Measurements from ENCODE around the genes SCNN1B and NDUFAB1.

DNA sequence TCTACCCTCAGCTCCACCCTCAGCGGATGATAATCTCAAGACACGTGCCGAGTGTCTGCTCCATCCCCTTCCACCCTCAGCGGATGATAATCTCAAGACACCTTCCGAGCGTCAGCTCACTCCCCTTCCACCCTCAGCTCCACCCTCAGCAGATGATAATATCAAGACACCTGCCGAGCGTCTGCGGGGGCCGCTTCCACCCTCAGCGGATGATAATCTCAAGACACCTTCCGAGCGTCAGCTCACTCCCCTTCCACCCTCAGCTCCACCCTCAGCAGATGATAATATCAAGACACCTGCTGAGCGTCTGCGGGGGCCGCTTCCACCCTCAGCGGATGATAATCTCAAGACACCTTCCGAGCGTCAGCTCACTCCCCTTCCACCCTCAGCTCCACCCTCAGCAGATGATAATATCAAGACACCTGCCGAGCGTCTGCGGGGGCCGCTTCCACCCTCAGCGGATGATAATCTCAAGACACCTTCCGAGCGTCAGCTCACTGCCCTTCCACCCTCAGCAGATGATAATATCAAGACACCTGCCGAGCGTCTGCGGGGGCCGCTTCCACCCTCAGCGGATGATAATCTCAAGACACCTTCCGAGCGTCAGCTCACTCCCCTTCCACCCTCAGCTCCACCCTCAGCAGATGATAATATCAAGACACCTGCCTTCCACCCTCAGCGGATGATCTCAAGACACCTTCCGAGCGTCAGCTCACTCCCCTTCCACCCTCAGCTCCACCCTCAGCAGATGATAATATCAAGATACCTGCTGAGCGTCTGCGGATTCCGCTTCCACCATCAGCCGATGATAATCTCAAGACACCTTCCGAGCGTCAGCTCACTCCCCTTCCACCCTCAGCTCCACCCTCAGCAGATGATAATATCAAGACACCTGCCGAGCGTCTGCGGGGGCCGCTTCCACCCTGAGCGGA is 23.6 kb downstream of the NPIPB5 start:
- PRO-cap, result no peak

- PRO-cap, result no peak
These were observed 30.6 kb downstream of the USP31 start for GRCh38 chr16:23118331-23119278.

DNA sequence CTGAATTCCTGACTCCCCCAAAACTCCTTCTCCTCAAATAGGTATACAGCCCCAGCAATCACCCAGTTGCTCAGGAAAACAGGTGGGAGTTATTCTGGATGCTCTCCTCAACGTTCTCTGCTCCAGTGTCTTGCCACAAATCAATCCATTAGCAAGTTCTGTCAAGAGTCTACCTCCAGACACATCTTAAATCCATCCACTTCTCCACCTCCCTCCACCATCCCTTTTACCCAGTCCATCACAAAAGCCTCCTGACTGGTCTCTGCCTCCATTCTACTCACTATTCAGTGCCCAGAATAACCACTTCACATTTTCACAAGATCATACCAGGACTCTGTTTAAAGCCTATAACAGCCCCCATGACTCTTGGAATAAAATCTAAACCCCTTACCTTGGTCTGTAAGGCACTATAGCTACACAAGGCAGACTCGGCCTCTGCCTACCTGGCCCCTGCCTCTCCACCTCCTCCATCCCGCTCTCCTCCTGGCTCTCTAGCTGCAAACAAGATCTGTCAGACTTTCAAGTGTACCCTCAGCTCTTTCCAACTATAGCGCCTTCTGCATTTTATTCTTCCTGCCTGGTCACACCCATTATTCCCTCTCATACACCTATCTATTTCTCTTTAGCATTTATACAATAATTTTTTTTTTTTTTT is 8.4 kb downstream of the USP31 start:
- PRO-cap, result no peak

- PRO-cap, result no peak
These were observed 24.0 kb upstream of the SCNN1B start for GRCh38 chr16:23278085-23278488.

- PRO-cap, result no peak
These were observed at the start of gene SCNN1B for GRCh38 chr16:23302052-23303025. Gene SCNN1B, plus strand, starts transcription at chr16:23302302.

- PRO-cap, result no peak
These were observed 50.7 kb downstream of the SCNN1B start for GRCh38 chr16:23352698-23353266.

DNA sequence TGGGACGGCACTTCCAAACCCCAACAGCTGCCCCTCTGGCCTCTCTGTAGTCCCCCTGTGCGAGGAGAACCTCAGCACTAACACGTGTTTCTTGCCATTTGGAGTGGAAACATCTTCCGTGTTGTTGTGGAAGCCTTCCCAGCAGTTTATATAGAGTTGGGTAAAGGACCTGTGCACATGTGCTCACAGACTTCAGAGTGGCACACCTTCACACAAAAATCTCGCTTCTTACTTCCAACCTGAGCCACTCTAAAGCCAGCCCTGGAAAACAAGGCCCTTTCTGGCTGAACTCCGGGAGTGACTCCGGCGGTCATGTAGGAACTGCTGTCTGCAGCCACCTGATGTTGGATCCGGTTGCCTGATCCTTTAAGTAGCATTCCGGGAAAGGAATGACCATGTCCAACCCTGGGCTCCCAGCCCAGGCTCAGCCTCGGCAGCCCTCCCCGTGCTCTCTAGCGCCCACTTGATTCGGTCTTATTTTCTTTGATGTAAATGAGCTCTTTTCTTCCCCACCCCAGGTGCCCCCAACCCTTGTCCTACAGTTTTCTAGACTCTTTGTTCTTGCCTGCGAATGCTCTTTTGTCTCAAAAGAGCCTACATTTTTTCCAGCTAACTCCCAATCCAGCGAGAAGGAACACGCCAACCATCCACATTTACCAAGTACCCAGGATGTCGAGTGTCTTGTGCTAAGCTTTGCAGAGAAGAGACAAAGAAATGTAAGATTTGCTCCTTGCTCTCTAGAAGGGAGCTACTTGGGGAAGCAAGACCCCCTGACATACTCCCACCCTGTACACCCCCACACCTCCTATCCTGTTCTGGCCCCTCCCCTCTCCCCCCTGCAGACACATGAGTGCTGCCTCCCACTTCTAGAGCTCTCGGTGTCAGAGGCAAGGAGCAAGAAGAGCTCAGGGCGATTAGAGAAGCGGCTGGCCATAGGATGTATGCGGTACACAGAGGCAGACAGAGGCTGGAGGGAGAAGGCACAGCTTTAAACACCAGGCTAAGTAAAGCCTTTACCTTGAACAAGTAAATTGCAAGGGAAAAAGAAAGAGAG is 53.9 kb downstream of the COG7 start:
- PRO-cap, result no peak

DNA sequence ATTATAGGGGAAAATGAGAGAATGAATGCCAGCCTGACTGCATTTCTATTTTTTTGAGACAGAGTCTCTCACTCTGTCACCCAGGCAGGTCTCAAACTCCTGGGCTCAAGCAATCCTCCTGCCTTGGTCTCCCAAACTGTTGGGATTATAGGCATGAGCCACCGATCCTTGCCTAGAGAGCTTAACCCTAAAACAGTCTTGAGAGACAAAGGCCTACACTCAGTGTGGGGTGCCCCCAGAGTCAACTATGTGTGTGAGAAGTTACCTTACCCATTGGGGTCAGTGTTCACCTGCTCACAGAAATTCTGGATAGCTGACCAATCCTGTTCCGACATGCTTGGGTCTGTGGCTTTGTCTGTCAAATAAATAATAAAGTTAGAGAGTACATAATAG is 14.9 kb downstream of the GGA2 start:
- PRO-cap, result no peak

GRCh38 chr16:23505972-23507380 is 3.8 kb downstream of the GGA2 start:
- PRO-cap, result no peak

DNA sequence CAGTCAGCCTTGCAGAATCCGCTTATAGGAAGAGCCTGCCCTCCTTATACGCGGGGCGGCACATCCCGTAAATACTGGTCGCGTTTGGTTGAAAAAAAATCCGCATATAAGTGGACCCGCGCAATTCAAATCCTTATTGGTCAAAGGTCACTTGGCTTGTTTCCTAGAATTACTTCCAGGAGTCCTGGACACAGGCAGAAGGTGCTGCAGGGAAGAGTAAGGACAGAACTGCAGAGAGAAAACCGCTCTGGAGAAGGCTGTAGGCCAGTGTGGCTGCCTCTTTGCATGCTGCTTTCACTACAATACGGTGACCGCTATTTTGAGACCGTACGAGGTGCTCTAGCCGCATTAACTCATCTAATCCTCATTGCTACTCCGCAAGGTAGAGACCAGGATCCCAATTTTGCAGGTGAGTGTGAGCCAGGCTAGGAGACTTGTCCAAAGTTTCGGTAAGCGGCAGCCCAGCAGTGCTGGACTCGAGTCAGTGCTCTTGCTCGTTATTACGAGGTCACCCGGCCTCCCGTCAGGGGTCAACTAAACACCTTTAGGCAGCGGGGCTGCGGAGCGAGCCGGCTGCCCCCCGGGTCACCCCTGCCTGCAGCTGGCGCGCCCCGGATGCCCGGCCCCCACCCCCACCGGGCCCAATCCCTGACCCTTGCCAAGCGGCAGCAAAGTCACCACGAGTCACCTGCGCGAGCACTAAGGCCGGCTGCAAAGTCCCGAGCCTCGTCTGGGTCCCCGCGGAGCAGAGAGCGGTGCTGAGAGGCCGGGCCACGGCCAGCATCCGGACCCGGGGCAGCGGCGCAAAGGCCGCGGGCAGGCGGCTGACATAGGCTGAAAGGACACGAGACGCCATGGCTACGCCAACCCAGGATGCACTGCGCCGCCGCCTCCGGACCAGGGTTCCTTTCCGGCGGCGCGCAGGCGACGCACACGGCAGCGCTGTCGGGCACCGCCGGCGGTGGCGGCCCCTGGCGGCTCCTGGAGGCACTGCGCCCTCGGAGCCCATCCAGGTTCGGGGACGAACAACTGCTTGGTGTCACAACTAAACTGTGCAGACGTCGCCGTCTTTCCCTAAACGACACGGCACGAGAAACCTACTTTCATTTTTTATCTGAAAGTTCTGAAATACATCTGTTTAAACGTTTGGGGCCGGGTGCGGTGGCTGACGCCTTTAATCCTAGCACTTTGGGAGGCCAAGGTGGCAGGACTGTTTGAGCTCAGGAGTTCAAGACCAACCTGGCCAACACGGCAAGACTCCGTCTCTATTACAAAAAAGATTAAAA is at the start of gene NDUFAB1:
TSS of gene NDUFAB1 (minus strand) at position 882 of the 1,286 bp plus-strand sequence.
- PRO-cap, result unidirectional peak, minus-strand start at position 856 of the sequence

GRCh38 chr16:23634929-23635530 is 6.1 kb downstream of the PALB2 start:
- PRO-cap, result no peak

- PRO-cap, result no peak
These were observed 10.4 kb downstream of the PLK1 start for GRCh38 chr16:23689076-23689595.

DNA sequence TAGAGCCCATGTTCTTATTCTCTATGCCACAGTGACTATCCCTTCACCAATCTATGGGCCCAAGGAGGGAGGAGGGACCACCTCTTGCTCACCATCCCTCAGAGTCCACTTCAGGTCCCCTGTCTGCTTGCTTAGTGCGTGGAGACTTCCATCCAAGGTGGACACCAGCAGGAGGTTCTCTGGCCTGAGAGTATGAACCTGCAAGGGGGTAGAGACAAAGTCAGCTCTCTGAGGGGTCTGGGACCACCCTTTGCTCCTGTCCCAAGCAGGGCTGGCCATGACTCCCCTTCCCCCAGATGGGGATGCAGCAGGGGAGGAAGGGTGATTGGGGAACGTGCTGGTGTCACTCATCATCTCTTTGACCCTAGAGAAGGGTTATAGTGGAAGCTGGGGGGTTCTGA is 2.2 kb downstream of the ERN2 start:
- PRO-cap, result no peak

DNA sequence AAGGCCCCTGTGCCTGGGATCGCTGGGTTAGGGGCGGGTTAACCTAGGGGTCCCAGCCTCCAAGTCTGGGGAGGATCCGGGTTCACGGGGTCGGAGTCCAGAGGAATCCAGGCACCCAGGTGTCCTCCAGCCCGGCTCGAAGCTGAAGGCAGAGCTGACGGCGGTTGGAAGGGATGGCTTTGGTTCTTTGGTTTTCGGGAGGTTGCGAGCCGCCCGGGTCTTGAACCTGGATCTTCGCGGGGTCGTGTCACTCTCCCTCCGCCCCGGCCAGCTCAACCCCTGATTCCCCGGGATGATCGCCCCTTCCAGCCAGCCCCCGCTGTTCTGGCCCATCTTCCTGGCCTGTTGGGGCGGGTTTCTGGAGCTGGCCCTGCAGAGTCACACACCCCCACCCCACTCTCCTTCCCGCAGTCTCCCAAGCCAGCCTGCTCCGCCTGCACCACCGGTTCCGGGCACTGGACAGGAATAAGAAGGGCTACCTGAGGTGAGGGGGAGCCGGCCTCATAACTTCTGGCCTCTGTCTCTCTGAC is 489 bp downstream of the CHP2 start:
- PRO-cap, result no peak

GRCh38 chr16:23847480-23848502 is 12.0 kb downstream of the PRKCB start:
- PRO-cap, result no peak

DNA sequence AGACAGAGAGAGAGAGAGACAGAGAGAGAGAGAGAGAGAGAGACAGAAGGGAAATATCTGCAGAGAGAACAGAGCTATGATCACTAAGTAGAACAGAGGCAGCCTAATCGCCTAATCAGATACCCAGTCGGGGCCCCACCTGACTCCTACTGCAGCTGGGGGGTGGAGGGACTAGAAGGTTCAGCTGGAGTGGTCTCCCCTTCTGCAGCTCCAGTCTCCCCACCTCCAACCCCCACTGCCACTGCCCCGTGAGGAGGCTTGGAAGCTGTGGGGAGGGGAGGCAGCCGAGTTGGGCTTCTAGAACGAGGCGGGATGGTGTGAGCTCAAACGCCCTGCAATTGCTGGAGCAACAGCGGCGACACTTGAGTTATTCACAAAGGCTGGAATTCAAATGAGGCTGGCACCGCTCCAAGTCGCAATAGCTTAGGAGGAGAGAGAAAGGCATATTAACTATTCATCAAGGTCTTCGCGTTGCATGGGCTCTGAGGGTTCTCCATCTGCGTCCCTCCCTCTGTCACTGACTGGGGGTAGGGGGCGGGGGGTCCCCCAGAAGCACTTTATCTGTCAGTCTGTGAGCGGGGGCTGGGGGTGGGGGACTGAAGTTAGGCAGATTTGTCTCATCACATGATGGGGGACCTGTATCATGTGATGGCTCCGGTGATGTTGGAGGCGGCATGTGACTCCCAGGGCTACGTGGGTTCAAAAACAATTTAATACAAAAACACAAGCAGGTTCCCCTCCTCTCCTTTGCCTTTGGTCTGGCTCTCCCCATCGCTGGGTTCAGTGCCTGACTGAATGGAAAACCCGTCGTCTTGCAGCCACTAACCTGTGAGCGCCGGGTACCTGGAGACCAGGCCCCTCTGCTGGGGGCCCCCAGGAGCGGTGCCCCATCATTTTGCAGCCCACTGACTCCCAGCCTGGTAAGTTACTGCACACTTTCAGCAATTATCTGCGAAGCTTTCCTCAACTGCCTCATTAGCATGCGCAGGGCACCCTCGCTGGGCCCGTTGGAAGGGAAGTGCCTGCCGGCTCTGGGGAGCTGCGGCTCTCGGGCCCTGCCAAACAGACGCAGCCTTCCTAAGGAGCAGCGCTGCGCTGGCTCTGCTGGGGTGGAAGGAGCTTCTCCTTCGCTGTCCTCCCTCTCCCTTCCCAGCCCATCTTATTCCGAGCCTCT is 70.6 kb downstream of the RBBP6 start:
- PRO-cap, result no peak

DNA sequence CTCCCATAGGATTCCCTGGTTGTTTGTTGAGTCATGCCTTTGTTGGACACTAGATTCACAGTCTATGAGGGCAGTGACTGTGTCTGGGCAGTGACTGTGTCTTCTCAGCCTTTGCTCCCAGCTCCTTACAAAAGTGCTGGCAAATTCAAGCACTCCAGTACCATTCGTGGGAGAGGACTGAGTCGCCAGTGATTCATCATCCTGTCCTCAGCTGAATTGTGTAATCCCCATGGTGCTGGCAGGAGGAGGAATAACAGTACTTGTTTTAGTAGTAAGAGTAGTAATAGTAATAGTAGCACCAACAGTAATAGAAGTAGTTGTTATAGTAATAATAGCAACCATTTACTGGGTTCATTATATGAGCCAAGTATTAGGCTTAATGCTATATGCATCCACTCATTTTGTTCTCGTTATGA is 59.9 kb upstream of the TNRC6A start:
- PRO-cap, result no peak

DNA sequence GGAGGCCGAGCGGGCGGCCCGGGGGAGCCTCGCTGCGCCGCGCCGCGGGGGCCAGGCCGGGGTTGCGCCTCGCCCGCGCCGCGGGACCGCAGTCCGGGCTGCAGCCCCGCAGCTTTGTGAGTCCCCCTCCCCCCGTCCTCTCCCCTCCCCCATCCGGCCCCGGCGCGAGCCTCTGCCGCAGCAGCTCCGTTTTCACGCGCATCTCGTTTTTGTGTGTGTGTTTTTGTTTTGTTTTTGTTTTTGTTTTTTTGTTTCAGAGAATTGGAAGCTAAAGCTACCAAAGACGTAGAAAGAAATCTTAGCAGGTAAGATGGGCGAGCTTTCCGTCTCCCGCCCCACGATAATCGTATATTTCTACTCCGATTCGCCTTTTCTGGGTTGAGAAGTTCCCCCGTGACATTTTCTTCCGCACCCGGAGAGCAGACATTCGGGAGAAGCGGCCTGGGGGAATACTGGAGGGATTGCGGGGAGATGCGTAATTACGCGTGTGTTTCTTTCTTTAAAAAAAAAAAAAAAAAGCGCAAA is 607 bp downstream of the TNRC6A start:
- PRO-cap, result no peak

- PRO-cap, result bidirectional peak, plus-strand start at chr16:24731965, minus-strand start at chr16:24731805
These were observed 2.5 kb downstream of the TNRC6A start for GRCh38 chr16:24731634-24732591.

- PRO-cap, result no peak
These were observed 43.3 kb upstream of the SLC5A11 start for GRCh38 chr16:24802129-24803112.

Measured in left lobe of liver (tissue), 1 donor.